ENCODE measurements around a stretch of chr5.

DNA sequence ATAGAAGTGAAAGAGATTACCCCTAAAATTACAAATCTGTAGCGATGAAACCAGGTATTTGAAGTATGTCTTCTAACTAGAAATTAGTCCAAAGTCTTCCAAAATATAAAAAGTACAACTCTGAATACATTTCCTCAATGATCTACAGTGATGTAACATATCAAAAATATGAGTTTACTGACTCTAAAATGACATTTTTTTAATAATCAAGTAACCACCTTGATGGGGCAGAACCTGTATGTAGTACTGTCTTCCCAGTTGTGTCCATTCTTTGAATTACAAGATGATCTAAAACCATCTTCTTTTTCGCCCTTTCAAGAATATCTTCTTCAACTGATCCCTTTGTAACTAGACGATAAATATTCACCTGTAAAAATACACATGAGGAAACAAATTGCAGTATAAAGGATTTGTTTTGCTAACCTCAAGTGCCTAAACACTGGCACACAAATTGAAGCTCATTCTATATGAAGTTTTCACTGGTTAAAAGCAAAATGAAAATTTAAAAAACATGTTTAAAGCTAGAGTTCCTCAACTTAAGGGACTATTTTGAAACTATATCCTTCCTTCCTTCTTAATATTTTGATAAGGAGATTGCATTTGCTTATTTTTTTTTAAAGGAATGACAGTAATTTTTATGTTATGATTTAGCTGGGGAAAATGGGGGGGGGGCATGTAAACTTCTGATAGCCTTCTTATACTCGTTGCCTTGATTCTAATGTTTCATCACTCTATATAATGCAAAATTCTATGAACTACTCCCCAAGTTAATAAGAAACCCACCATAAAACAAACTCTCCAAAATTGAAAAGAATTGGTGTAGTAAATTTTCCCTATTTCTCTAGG, 46.8 kb downstream of the CHD1 start:
- PRO-cap: no peak

DNA sequence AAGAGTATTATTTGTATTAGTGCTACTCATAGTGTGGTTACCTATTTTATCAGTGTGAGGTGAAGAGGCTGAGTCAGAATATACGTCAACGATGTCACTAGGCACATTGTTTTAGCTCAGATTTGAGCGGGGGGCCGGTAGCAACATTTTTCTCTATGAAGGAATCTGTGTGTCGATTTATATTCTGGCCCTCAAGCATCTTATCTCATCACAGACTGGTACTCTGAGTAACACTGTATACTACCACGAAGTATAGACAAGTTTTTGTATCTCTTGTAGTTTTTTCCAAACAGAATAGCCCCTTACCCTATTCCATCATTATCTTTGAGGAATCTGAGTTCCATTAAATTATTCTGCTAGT, 24.7 kb downstream of the CHD1 start:
- PRO-cap: no peak

- PRO-cap: no peak
Measured at GRCh38 chr5:99037799-99038291, 109.0 kb upstream of the CHD1 start.

- PRO-cap: no peak
Measured at GRCh38 chr5:100889066-100889677, 13.9 kb downstream of the ST8SIA4 start.

DNA sequence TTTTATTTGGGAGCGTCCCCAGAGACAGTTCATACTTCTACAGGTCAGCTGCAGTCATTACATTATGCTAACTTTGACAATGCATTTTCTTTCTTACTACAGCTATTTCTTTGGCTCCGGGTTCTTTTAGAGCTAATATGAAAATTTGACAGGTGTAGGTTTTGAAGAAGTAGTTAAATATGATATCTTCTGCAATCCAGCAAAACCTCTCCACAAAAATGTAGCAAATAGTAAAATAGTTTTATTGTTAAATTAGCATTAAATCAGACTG, 242.1 kb upstream of the ST8SIA4 start:
- PRO-cap: no peak

GRCh38 chr5:101995644-101995992, 300.5 kb downstream of the SLCO4C1 start:
- PRO-cap: no peak

DNA sequence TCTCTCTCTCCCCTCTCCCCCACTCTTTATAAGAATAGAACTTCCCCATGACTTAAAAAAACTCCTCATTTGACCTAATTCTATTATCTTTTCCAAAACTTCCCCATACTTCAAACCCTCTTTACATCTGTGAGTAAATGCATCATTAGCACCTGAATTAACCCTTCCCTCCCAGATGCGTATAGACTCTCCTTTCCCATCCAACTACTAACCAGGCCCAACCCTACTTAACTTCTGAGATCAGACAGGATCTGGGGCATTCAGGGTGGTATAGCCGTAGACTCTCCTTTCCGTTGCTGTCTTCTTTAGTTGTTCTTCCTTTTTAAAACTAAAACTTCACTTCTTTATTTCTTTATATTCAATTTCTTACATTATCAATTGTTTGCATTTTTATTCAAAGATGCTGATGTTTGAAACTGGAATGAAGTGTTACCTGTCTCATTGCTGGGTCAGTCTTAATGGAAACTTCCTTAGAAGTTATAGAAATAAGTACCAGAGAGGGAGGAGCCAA, 165.2 kb downstream of the SLCO4C1 start:
- PRO-cap: unidirectional peak, minus-strand start at position 282 of the sequence

DNA sequence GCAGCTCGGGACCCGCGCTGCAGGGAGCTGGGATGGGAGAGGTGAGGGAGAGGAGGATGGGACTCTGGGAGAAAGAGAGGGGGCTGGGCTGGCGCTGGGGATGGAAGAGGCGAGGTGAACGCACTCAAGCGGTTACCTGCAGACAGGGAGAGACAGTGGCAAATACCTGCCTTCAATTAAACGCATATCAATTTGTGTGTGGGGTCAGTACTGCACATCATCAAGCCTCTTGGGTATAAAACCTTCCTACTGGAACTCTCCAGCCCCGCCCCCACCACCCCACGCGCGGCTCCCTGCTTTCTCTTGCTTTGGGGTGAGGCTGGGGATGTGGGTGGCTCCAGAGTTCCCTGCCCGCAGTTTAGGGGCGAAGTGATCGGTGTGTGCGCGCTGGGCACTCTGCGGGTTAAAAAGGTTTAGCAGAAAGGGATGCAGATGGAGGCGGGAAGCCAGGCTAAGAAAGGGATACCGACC, 1.0 kb upstream of the PAM start:
- PRO-cap: no peak

DNA sequence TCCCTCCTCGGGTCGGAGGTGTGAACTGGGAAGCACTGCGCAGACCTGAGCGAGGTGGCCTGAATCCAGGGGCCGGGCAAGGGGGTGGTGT, 739 bp upstream of the PAM start:
- PRO-cap: no peak

DNA sequence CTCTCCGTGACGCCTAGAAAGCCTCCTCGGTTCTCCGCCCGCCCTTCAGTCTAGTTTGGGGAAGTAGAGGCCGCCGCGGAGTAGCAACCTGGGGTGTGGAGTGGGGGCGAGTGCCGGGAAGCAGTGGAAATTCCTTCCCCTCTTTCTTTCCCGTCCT, 514 bp downstream of the PAM start:
- PRO-cap: bidirectional peak, plus-strand start at position 89 of the sequence, minus-strand start at position 52 of the sequence

DNA sequence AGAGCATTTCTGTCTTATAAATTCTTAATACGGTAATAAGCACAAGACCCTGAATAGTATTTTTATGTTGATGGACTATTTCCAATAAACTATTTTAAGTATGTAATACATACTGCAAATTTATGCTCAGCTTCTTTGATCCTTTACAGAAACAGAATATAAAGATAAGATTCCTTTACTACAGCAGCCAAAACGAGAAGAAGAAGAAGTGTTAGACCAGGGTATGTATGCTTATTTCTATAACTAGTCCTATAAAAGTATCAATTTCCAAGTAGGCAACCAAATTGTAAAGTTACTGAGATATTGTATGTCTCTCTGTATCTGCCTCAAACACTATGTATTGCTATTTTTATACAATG, 158.9 kb downstream of the GIN1 start:
- PRO-cap: no peak

- PRO-cap: no peak
Measured at GRCh38 chr5:103009627-103009951, 110.3 kb downstream of the GIN1 start.

DNA sequence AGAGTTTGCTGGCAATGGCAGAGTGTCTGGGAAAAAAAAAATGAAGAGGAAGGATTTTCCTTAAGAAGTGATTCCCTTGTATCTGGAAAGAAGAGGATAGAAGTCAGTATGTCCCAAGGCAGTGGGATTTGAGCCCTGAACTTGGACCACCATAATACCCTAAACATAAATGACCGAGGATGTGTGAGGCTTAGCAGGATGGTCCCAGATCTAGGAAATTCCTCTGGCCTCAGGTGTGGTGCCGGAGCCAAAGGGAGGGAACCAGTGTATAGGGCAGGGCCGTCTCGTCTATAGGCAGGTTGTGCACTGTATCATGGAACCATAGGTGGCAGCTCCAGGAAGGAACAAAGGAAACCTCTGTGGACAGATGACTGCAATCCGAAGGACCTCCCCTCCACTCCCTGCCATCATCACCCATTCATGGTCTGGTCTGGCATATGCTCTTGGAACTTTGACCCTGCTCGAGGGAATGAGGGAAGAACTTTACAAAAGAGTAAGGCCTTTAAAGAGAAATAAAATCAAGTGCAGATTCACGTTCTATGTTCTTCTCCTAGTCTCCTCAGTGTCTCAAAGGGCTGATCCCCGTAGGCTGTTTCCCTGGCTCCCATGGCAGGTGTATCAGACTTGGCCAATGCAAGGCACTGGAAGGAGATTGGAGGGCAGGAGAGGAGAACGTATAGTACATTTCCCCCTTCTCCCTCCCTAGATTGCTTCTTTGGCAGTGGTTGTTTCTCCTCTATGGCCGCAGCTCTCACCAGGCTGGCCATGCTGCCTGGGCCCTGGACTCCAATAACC, 2.8 kb upstream of the MACIR start:
- PRO-cap: no peak

GRCh38 chr5:103259154-103260089, 859 bp downstream of the MACIR start:
- PRO-cap: bidirectional peak, plus-strand start at chr5:103259304, minus-strand start at chr5:103259048; bidirectional peak, plus-strand start at chr5:103259371, minus-strand start at chr5:103259364; bidirectional peak, plus-strand start at chr5:103259637, minus-strand start at chr5:103259462

GRCh38 chr5:103373730-103374158, 115.2 kb downstream of the MACIR start:
- PRO-cap: no peak

DNA sequence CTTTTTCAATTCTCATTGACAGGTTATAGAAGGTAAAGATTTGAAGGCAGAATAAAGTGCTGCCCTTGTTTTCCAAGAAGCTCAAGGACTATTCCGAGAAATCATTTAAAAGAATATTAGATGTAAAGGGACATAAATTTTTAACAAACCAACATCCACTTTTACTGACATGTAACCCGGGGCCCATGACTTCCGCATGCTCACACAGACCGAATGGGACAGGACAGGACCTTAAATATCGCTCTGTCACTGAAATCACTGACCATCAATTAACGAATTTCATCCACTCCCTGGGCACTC, 611 bp downstream of the NUDT12 start:
- PRO-cap: no peak

DNA sequence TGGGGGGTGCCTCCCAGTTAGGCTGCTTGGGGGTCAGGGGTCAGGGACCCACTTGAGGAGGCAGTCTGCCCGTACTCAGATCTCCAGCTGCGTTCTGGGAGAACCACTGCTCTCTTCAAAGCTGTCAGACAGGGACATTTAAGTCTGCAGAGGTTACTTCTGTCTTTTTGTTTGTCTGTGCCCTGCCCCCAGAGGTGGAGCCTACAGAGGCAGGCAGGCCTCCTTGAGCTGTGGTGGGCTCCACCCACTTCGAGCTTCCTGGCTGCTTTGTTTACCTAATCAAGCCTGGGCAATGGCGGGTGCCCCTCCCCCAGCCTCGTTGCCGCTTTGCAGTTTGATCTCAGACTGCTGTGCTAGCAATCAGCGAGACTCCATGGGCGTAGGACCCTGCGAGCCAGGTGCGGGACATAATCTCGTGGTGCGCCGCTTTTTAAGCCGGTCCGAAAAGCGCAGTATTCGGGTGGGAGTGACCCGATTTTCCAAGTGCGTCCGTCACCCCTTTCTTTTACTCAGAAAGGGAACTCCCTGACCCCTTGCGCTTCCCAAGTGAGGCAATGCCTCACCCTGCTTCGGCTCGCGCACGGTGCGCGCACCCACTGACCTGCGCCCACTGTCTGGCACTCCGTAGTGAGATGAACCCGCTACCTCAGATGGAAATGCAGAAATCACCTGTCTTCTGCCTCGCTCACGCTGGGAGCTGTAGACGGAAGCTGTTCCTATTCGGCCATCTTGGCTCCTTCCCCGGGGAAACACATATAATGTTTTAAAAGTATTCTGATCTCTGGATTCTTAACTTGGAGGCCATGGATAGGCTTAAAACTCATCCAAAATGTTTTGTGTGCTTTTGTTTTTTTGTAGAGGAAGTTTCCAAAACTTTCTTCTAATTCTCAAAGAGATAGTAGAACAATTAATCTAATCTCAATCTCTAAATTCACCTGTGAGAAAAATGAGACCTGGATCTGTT, 889.4 kb upstream of the NUDT12 start:
- PRO-cap: no peak

- PRO-cap: no peak
Measured at GRCh38 chr5:107387870-107388916, 282.5 kb downstream of the EFNA5 start.

GRCh38 chr5:107517197-107517604, 153.5 kb downstream of the EFNA5 start:
- PRO-cap: no peak

- PRO-cap: no peak
Measured at GRCh38 chr5:107601179-107601668, 69.5 kb downstream of the EFNA5 start.